Right common carotid artery plus branches (tissue), 1 donor: ENCODE results near the genes CFAP47 and MID1IP1.

DNA sequence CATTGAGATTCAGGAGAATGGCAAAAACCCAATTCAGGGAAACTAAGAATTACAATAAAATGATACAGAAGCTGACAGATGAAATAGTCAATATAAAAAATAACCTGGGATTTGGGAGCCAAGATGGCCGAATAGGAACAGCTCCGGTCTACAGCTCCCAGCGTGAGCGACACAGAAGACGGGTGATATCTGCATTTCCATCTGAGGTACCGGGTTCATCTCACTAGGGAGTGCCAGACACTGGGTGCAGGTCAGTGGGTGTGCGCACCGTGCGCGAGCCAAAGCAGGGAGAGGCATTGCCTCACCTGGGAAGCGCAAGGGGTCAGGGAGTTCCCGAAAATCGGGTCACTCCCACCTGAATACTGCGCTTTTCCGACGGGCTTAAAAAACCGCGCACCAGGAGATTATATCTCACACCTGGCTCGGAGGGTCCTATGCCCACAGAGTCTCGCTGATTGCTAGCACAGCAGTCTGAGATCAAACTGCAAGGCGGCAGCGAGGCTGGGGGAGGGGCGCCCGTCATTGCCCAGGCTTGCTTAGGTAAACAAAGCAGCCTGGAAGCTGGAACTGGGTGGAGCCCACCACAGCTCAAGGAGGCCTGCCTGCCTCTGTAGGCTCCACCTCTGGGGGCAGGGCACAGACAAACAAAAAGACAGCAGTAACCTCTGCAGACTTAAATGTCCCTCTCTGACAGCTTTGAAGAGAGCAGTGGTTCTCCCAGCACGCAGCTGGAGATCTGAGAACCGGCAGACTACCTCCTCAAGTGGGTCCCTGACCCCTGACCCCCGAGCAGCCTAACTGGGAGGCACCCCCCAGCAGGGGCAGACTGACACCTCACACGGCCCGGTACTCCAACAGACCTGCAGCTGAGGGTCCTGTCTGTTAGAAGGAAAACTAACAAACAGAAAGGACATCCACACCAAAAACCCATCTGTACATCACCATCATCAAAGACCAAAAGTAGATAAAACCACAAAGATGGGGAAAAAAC lies 241.7 kb downstream of the TMEM47 start:
- PRO-cap = no peak

DNA sequence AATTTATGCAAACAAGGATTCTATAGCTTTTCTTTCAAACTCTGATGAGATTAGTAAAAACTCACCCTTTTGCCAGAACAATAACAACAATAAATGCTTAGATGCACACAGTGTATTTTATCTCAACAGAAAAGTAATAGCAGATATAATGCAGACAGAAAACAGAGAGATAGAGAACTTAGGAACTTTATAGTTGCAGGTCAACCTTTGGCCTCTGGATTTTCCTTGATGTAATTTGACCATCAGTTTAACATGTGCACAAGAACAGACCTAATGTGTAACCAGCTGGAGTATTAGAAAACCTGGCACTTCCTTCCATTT lies 358.6 kb upstream of the MAGEB16 start:
- PRO-cap = no peak

DNA sequence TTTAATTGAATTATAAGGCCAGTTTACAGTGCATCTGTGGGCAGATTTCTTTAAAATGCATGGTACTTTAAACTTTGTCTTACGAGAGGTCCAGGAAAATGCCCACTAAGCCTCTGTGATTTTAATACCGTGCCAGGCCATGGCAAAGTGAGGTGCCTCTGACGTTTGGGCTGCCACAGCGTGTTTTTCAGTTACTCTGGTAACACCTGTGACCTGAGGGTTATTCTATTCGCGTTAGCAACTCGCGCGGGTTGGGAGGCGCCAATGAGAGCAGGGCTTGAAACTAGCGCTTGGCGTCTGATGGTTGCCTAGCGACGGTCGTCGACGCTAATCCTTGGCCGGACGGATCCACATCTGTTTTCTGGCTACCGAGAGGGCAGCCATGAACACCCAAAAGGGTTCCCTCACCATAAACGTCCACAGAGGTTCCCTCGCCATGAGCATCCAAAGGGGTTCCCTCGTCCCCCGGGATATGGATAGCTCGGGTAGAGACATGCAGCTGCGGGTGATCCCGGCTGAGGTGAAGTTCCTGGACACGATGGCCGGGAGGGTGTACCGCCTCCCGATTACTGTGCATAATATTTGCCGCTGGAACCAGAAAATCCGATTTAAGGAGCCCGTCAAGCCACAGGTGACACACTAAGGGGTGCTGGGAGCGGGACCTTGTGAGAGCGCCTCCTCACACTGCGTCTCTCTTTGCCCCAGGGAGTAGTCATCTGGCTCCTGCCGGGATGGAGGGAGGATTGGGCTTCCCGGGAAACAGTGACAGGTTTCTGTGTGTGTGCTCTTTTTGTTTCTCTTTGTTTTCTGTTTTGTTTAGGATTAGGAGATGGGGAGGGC lies at the start of gene CFAP47:
CFAP47 (plus strand) TSS at position 317 of the 840 bp plus-strand sequence.
- PRO-cap = no peak

GRCh38 chrX:37816483-37817544 lies 30.6 kb downstream of the DYNLT3 start:
- PRO-cap = no peak

DNA sequence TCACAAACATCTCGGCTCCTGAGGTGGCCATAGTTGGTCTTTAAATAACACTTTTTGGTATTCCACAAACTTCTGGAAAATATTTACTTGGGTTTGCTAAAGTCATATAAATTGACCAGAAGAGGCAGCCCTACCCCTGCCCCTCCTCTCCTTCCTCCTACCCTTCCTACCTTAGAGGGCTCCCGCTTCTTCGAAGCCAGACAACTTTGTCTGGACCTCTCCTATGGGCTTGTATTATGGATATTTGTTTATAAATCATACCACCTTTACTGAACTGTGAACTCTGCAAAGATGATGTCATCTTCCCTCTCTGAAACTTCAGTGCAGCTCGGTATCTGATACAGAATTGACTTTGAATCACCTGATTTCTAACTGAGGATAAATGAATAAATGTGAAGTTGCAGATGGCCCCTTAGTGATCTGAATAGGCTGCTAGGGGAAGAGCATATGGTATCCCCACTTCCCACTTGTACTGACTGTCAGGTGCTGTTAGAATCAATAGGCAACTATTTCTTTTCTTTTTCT lies 1.1 kb upstream of the OTC start:
- PRO-cap = no peak

DNA sequence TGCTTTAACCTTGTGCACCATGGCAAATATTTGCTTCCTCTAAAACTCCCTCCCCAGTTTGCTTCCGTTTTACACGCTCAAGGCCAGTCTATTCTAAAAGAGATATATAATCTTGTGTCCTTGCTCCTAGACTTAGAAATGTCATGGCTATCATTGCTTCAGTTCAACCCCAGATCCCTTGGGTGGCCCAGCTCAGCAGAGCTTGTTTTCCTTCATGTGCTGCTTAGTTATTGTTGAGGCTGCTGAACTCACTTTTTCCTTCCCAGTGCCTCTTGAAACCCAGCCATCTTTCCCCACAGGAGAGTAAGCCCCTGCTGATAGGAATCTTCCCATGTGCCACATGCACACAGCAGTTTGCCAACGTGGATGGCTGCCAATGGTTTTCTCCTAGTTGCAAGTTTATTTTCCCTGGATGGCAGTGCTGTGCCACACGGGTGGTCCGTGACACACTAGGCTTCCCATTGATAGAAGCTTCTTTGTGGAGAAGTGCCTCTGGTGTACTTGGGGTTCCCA lies 76.0 kb downstream of the TSPAN7 start:
- PRO-cap = no peak

DNA sequence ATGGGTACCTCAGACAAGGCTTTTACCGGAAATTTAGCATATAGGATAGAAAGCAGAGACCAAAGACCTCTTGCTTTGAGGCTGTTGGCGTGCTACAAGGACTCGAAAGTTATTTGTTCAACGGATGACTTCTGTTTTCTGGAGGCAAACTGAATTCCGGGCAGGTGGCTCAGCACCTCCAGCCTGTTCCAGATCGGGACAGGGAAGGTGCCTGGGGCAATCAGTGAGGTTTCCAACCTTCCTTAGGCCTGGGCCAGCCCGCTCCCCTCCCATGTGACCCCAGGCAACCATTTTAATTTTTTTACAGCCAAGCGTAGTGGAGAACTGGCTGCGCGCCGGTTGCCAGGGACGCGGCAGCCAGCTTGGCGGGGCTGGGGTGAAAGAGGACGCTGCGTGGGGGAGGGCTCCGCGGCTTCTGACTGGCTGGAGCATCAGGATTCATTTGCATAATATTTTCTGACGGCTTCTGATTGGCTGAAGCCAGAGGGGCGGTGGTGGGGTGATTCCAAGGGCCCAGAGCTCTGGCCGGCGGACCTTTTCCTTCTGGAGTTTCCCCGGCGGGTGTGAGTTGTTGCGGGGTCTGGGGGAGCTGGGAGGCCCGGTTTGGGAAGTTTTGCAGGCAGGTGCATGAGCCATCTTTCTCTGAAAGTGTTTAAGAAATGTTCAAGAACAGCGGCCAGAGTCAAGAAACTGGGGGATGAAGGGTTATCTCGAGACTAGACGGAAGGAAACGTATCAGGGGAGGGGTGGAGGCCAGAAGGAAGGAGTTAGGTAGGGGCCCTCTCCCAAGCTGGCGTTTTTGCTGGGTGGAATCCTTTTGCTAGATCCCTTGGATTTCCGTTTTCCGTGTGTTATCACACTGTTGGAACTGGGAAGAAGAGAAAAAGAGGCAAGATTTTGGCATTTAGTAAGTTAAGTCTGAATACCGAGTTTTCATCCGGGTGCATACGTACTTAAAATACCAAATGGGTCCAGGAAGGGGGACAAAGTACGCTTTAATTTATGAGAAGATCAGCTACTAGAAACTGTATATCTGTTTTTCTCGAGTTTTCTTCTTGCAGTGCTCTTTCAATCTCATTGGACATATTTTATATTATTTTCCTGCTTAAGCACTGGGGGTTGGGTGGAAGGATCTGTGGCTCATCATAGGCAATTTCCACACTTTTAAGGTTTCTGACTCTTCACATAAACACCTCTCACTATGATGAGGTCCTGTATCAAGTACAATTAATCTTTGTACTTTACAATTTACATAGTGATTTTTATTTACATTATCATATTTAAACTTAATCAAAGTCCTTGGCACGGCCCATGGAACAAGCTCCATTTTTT lies at the start of gene MID1IP1:
MID1IP1 (plus strand) TSS at position 535 of the 1,332 bp plus-strand sequence.
- PRO-cap = unidirectional peak, plus-strand start at position 546 of the sequence; unidirectional peak, plus-strand start at position 693 of the sequence; unidirectional peak, plus-strand start at position 735 of the sequence; unidirectional peak, plus-strand start at position 788 of the sequence

GRCh38 chrX:38816094-38816694 lies 14.9 kb downstream of the MID1IP1 start:
- PRO-cap = no peak

- PRO-cap = no peak
Measured at GRCh38 chrX:38817123-38817448, 15.8 kb downstream of the MID1IP1 start.

- PRO-cap = no peak
Measured at GRCh38 chrX:39016333-39016993, 215.2 kb downstream of the MID1IP1 start.

- PRO-cap = no peak
Measured at GRCh38 chrX:39514729-39514996, 583.1 kb downstream of the BCOR start.

DNA sequence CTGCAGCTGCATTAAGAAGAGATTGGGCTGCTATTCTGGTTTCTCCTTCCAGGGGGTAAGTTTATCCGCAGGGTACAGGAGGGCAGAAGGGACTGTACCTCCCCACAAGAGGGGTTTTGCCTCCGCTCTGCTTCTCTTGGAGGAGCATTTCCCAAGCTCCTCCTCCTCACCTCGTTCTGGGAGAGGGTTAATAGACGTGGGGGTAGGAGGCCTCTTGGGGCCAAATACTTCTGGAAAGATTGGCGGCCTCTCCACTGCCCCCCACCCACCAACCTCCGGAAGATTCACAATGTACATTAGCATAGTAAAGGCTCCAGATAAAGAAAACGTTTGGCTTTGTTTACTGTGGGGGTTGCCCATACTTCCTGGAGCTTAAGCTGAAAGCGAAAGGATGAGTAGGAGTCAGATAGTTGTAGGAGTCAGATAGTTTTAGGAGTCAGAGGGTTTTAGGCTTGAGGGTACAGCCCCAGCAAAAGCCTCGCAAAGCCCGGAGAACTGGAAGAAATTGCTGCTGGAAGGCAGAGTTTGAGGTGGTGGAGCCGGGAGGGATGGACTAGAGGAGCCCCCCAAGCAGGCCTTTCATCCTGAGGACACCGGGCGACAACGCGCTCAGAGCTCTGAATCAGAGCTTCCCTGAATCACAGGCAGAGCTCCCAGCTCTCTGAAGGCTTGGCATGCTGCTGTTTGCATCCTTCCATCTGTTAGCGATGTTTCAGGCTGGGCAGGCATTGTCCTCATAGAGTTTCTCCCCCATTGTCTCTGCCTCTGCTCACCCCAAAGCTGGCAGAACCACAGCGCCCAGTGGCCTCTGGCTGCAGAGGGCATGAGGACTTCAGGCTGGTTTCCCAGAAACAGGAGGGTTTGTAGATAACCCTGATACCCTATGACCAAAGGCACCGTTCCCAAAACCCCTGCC lies 280.8 kb downstream of the BCOR start:
- PRO-cap = no peak

- PRO-cap = no peak
Measured at GRCh38 chrX:39990290-39990635, 107.5 kb downstream of the BCOR start.

DNA sequence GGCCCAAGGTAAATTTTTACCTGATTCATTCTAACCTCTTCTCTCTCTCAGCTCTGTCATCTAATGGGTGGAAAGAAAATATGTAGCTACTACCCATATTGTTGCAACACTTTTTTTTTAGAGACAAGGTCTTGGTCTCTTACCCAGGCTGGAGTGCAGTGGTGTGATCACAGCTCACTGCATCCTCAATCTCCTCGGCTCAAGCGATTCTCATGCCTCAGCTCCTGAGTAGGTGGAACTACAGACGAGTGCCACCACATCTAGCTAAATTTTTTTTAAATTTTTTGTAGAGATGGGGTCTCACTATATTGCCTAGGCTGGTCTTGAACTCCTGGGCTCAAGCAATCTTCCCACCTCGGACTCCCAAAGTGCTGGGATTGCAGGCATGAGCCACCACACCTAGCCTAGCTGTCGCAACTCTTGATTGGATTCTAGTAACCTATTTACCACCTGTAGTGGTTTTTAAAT lies 76.6 kb downstream of the BCOR start:
- PRO-cap = no peak

DNA sequence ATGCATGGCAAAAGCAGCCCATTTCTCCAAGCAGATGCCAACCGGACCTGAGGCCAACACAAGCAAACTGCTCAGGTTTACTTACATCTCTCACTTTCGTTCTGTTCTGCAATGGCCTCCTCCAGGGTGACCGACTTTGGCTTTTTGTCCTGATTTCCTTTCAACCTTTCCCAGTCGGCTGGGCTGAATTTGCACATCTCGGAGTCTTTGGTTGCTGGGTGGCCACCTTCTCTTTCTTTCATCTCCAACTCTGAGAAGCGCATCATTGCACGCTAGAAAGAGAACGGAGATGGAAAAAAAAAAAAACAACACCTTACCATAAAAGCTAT lies 26.9 kb downstream of the BCOR start:
- PRO-cap = no peak

- PRO-cap = no peak
Measured at GRCh38 chrX:40090055-40090910, 7.5 kb downstream of the BCOR start.

DNA sequence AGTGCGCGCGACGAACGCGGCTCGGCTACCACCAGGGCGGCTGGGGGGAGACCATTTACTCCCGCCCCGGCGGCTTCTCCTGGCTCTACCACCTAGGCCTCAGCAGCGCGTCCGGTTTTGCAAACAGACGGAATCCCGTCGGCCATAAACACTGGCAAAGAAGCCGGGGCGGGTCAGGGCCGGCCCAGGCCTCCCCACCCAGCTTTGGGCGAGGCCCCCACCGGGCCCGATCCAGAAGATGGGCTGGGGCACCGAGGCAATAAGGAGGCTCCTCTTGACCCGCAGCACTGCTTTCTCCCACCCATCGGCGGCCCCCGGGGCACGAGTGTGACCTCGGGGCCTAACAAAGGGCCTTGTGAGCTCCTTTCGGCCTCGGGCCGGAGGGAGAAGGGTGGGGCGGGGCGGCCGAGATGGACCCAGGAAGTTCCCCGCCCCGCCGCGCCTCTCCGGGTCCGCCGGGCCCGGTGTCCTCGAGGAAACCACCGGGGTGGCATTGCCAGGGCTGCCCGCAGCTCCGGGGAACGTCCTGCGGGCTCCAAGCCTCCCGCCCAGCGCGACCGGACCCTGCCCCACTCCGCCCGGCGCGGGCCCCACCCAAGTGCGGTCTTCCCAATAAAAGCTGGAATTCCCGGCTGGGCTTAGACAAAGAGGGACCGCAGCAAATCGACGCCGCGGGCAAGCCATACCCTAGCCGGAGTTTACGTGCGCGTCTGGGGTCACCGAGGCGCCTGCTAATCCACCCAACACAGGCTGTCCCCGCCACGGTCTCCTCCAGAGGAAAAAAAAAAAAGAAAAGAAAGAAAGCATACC lies 5.9 kb downstream of the BCOR start:
- PRO-cap = no peak

GRCh38 chrX:40099632-40100603 lies 2.2 kb upstream of the BCOR start:
- PRO-cap = unidirectional peak, plus-strand start at chrX:40099883

- PRO-cap = bidirectional peak, plus-strand start at chrX:40152997, minus-strand start at chrX:40153024; bidirectional peak, plus-strand start at chrX:40153155, minus-strand start at chrX:40153102
Measured at GRCh38 chrX:40152114-40153273, 54.7 kb upstream of the BCOR start.

DNA sequence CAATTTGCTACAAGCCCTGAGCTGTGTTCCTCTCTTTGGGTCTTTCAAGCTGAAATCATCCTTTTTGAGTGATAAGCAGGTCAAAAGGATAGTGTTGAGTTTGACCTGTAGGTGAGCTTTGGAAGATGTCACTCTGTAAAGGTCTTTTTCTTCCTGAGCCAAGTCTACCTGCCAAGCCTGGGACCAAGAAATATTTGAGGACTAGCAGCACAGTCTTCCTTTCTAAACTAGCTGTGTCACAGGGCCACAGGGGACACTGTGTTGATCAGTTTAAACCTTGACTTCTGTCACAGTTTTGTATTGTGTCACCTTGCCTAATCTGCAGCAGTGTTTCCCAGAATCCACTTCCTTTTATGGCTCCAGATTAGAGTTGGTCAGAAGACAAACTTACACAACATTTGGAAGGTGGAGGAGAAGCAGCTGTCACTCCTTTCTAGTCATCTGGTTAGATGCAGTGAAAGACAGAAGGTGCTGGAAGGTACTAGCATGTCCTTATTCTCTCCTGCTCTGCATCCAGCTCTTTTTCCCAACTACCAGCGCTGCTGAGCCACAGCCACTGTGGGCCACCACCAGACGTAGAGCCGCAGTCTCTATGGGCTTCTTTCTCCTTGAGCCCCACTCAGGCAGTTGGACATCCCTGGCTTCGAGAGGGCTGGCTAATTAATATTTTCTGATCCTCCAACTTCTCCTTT lies 143.1 kb upstream of the BCOR start:
- PRO-cap = no peak